Non-pigmented ciliary epithelial cell (primary cell): ENCODE measurements around the gene SMIM20.

DNA sequence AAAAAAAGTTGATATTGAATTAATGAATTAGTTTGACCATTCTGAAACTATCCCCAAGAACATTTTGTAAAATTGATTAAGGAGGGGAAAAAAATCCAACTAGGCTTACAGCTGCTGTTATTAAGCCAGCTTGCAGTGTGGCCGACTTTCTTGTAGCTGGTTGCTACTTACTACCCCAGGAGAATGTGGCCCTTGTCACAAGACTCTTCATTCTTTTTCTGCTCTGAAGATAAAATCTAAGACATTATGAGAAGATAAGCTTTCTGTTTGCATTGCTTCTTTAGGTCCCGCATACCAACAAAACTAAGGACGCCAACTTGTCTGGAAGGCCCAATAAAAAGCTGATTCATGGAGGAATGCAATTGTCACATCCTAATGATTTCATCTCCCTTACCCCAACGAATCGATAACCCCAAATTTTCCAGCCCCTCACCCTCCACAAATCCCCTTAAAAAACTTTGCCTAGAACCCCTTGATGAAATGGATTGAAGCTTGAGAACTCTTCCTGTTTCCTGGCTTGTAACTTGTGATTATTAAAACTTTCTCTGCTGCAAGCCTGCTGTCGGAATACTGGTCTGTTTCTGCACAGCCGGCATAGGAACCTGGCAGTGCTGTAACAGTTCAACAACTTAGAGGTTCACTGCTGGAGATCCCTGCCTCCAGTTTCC lies 1.0 kb upstream of the SEPSECS start:
- RRBS: no CpG with 5 or more reads among the region's 7 CpGs

GRCh38 chr4:25178627-25179537 lies 18.6 kb upstream of the SEPSECS start:
- RRBS: no CpG with 5 or more reads among the region's 4 CpGs

- RRBS: no CpG with 5 or more reads among the region's 3 CpGs
Measured at GRCh38 chr4:25397944-25398883, 21.2 kb downstream of the ANAPC4 start.

DNA sequence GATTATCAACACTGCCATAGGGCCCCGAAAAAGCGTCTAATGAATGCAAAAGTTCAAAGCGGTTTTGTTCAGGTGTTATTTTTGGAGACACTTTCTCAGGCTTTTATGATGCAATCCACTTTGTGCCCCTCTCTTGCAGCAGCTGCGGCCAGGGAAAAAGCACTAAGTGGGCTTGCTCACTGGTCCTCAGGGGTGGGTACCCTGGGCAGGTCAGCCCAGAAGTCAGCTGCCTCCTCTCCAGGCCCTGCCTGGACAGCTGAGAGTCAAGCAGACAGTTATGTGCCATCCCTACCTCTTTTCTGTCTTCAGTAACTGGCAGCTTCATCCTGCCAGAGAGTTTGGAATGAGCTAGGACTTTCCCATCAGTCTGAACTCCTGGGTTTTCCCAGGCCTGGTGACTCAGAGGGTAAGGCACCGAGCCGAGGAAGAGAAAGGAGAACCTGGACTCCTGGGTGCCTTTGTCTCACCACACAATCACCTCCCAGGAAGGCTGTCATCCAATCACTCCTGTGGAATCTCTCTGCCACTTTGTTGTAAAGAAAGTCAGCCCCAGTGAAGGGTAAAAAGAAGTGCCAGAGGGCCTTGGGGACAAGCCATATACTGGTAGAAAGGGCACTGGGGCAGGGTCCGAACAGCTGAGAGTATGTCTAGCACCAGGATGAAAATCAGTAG lies 3.5 kb upstream of the SLC34A2 start:
- RRBS: no CpG with 5 or more reads among the region's 7 CpGs

GRCh38 chr4:25653899-25654986 lies 1.4 kb upstream of the SLC34A2 start:
- RRBS: no CpG with 5 or more reads among the region's 17 CpGs

DNA sequence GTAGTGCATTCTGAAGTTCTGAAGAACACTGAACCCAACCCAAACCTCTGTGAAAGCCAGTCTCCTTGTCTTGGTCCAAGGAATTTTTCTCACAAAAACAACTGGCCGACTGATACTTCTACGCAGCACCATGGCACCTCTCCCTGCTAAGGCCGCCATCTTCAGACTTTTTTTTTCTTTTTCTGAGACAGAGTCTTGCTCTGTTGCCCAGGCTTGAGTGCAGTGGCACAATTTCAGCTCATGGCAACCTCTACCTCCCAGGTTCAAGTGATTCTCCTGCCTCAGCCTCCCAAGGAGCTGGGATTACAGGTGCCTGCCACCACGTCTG lies 30.6 kb downstream of the SLC34A2 start:
- RRBS: no CpG with 5 or more reads among the region's 4 CpGs

GRCh38 chr4:25802134-25802525 lies 60.7 kb downstream of the SEL1L3 start:
- RRBS: no CpG with 5 or more reads among the region's 3 CpGs

GRCh38 chr4:25814227-25815050 lies 48.3 kb downstream of the SEL1L3 start:
- RRBS: no CpG with 5 or more reads among the region's 13 CpGs

- RRBS: no CpG with 5 or more reads among the region's 5 CpGs
Measured at GRCh38 chr4:25847245-25847605, 15.6 kb downstream of the SEL1L3 start.

DNA sequence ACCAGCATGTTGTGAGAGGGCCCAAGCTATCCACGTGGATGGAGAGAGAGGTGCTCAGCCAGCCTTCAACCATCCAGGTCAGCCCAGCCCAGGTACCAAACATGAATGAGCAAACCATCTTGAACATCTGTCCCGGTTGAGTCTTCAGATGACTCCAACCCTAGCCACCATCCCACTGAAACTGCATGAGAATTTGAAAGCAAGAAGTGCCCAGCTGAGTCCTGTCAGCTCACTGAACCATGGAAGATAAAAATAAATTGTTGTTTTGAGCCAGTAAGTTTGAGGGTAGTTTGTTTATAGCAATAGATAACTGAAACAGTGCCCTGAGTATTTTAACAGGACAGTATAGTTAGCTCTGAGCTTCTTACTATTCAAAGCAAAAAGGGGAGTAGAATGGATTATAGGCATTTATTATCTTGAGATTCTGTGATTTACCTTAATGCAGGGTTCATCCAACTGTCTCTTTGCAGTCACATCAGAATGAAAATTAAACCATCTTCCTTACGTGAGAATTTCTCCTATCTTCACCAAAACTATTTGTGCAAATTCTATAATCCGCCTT lies 7.4 kb upstream of the SEL1L3 start:
- RRBS: no CpG with 5 or more reads among the region's 4 CpGs

- RRBS: no CpG with 5 or more reads among the region's 2 CpGs
Measured at GRCh38 chr4:25904802-25905017, 9.3 kb upstream of the SMIM20 start.

- RRBS: 1% methylated on average over 21 of the region's 59 CpGs
Measured at GRCh38 chr4:25913930-25915044, at the start of gene SMIM20. TSS of gene SMIM20 (plus strand) at chr4:25914220.

- RRBS: 77% methylated on average over 2 of the region's 4 CpGs
Measured at GRCh38 chr4:26001499-26001972, 87.5 kb downstream of the SMIM20 start.

DNA sequence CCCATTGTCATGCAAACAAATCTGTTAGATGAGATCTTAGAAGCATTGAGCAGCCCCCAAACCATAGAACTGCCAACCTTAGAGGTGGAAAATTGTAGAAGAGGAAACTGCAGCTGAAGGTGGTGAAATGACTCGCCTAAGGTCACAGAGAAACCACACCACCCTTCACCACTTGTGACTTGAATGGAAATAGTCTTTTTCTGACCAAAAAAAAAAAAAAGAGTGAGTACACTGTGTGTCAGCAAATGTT lies 162.1 kb downstream of the SMIM20 start:
- RRBS: no CpG with 5 or more reads among the region's 1 CpG

- RRBS: no CpG with 5 or more reads among the region's 10 CpGs
Measured at GRCh38 chr4:26141596-26142625, 178.9 kb upstream of the RBPJ start.

DNA sequence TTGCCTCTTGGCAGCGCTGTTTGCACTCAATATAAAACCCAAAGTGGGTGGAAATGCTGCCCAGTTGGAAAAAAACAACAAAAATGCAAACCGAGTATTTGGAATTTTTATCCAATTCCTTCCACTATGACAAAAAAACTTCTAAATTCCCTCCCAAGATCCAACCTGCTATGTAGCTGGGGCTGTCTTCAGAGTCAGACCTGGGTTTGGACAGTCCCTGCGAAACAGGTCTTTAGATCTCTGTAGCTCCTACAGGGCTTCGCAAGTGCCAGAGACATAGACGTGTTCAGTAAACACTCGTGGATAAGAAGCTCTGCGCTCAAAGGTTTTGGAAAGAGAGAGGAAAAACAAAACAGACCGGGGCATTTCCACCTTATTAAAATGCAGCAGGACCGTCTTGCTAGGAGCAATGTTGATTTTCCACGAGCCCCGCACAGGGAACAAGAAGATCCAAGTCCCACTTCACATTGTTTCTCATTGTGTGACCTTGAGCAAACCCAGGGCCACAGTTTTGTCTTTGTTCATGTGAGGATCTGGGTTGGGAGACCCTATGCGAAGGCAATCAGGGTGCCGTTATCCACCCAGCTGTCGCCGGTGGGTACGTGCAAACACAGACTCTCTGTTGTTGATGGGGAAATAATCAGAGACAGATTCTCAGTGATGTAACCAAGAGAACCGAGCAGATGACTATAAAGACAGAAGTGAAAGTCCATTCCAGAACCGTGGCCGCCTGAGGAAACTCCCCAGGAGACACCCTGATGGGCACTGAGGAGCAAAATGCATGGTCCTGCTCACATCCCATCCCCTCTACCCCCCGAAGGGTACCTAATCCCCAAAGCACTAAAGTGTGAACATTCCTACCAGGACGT lies 102.9 kb upstream of the RBPJ start:
- RRBS: no CpG with 5 or more reads among the region's 21 CpGs

- RRBS: no CpG with 5 or more reads among the region's 3 CpGs
Measured at GRCh38 chr4:26223127-26223516, 97.7 kb upstream of the RBPJ start.

DNA sequence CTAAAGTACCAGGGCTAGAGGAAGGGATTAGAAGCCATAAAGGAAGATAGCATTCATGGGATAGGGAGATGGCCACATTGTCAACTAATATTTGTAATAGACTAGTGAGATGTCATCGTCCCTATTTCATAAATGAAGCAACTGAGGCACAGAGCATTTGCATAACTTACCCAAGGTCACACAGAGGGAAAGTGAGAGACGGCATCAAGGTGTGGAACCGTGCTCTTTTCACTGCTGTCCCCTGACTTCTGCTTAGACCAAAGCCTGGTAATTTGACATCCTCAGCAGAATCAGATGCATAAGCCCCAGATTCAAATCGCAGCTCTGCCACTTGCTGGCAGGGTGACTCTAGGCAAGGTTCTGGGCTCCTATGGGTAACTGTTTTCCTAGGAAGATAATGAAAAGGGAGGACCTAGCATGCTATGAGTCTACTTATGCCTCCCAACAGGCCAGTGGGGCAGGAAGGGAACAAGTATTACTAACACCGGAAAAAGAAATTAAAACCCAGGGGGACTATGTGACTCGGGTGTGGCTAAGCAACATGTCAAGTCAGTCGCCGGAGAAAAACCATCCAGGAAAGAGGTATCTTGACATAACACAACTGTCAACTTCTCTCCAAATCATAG lies 45.7 kb upstream of the RBPJ start:
- RRBS: 82% methylated on average over 4 of the region's 8 CpGs

- RRBS: 35% methylated on average over 4 of the region's 36 CpGs
Measured at GRCh38 chr4:26359413-26359928, 38.7 kb downstream of the RBPJ start.

DNA sequence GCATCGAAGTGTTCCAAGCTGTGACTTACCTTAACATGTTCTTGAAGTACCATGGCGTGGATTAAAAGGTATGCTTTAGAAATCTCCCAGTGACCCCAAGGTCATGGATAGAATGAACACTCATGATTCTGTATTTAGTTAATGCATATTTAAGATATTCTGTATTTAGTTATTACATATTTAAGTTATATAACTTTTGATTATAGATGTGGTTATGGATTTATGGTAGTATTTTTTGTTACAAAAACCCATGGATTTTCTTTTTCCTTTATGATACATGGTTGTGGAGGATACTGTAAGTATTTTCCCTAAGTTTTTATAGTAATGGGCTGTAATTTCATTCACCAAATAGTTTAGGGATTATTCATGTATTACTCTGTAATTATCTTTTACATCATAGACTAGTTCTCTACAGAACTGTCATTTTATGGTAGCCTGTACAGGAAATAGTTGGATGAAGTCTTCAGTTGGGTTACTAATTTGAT lies 41.8 kb downstream of the RBPJ start:
- RRBS: no CpG with 5 or more reads among the region's 2 CpGs